Right common carotid artery plus branches (tissue), 1 donor: ENCODE measurements around the genes RFX1, ADGRL1 and ZNF333.

GRCh38 chr19:13934640-13935525 lies 3.3 kb downstream of the PODNL1 start:
- PRO-cap: no peak

GRCh38 chr19:13952800-13953841 lies 812 bp downstream of the DCAF15 start:
- PRO-cap: no peak

DNA sequence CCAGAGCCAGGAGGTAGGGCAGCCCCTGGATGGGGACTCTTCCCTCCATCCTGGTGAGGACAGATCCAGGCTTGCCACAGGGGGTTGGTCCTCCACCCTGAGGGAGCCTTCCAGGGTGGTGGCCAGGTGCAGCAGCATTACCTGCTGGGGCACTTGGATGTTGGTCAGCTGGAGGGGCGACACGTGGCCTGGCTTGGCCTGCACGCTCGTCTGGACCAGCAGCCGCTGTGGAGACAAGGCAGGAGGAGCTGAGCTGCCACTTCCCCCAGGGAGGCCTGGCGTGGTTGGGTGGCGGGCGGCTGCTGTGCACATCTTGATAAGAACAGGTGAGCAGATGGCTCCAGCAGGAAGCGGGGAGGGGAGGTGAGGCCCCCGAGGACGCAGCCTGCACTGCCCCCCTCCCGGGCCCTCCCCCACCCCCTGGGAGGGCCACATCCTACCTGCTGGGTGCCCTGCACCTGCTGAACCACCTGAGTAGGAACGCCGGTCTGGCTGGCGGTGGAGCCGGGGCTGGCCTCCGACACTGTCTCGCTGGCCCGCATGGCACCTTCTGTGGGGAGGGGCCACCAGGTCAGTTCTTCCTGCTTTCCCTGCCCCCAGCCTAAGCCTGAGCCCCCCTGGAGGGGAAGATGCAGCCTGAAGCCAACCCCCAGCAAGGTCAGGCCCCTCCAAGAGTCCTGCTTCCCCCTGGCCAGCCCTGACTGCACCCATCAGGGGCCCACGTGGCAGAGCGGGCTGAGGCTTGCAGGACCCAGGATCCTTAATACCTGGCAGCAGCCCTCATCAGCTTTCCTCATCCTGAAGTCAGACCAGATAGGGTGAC lies 22.9 kb downstream of the RFX1 start:
- PRO-cap: no peak

DNA sequence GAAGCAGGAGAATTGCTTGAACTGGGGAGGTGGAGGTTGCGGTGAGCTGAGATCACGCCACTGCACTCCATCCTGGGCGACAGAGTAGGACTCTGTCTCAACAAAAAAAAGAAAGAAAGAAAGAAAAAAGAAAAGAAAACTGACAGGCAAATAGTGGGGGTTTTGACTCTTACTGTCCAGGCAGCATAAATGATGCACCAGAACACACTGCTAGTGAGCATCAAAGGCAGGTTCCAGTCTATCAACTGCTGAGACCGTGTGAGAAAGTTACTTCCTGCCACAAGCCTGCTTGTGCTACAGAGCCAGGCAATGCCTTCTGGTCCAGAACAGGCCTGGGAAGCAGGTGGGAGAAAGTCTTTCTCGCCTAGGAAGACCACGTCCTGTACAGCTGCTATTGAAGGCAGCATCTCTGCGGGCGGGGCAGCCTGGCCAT lies 3.7 kb downstream of the RFX1 start:
- PRO-cap: no peak

DNA sequence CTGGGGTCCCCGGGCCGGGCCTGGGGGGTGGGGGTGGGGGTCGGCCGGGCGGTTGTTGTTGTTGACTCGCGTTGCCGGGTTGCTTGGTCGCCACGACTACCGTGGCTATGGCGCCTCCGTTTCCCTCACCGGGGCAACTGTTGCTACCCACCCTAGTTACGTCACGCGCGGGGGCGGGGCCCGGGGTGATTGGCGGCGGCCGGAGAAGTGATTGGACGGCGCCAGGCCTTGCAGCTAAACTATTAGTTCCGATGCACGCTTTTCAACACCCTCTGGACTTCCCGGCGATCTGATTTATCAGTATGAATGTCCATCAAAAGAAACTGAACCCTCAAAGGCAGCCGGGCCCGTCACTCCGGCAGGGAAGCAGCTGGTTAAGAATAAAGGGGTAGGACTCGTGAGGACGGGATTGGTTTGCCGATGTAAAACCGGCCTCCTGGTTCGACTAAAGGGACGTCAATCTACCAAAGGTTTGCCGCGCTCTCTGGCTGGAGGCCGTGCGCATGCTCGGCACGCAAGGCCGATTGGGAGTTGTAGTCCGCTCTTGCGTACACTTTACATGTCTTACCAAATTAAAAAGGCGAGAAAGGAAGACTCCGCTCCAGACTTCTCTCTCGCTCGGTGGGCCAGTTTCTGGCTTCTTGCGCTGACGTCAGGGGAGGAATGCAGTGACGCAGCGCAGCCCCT lies at the start of gene RFX1:
Gene RFX1, minus strand, starts transcription at position 139 of the 687 bp plus-strand sequence.
- PRO-cap: bidirectional peak, plus-strand start at position 483 of the sequence, minus-strand start at position 139 of the sequence; unidirectional peak, plus-strand start at position 570 of the sequence

GRCh38 chr19:14052666-14053706 lies 8.9 kb downstream of the PALM3 start:
- PRO-cap: no peak

GRCh38 chr19:14091075-14092065 lies 5.8 kb upstream of the C19orf67 start:
- PRO-cap: bidirectional peak, plus-strand start at chr19:14091212, minus-strand start at chr19:14090797; unidirectional peak, minus-strand start at chr19:14091650

GRCh38 chr19:14167437-14168225 lies 31.2 kb upstream of the ASF1B start:
- PRO-cap: unidirectional peak, minus-strand start at chr19:14167882

- PRO-cap: no peak
Observed at GRCh38 chr19:14205772-14206461, at the start of gene ADGRL1. Gene ADGRL1, minus strand, starts transcription at chr19:14206169.

GRCh38 chr19:14375134-14376274 lies 5.7 kb upstream of the ADGRE5 start:
- PRO-cap: bidirectional peak, plus-strand start at chr19:14375323, minus-strand start at chr19:14375187; bidirectional peak, plus-strand start at chr19:14375812, minus-strand start at chr19:14375730

- PRO-cap: no peak
Observed at GRCh38 chr19:14377783-14378314, 3.4 kb upstream of the ADGRE5 start.

- PRO-cap: no peak
Observed at GRCh38 chr19:14408238-14409008, 10.7 kb downstream of the DDX39A start.

- PRO-cap: no peak
Observed at GRCh38 chr19:14433915-14434353, 828 bp downstream of the PKN1 start.

GRCh38 chr19:14525584-14526379 lies 3.6 kb upstream of the TECR start:
- PRO-cap: no peak

- PRO-cap: no peak
Observed at GRCh38 chr19:14556481-14557156, 15.2 kb downstream of the NDUFB7 start.

DNA sequence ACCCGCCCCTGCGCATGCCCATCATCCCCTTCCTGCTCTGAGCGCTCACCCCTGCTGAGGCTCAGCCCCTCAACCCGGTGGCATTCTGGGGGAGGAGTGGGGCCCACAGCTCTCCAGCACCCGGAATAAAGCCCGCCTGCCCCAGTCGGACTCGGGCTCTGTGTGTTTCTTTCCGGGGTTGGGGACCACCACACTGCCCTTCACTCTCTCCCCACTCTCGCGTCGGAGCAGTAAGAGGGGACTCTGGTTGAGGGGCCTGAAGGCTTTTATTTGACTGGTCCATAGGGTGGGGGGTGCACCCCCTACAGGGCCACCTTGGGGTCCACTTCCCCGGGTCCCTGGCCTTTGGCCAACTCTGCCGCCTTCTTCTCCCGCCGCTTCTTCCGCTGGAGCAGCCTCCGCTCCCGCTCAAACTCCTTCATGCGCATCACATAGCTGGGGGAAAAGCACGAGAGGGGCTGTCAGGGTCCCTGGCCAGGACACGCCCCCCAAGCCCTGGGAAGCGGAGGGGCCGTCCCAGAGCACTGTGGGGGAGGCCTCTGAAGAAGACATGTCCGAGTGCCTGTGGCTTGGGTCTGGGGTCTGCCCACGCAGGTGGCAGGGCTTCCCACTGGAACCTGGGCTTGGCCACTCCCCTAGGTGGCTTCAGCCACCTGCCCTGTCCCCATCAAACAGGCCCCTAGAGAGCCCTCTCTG lies 5.9 kb downstream of the NDUFB7 start:
- PRO-cap: no peak

DNA sequence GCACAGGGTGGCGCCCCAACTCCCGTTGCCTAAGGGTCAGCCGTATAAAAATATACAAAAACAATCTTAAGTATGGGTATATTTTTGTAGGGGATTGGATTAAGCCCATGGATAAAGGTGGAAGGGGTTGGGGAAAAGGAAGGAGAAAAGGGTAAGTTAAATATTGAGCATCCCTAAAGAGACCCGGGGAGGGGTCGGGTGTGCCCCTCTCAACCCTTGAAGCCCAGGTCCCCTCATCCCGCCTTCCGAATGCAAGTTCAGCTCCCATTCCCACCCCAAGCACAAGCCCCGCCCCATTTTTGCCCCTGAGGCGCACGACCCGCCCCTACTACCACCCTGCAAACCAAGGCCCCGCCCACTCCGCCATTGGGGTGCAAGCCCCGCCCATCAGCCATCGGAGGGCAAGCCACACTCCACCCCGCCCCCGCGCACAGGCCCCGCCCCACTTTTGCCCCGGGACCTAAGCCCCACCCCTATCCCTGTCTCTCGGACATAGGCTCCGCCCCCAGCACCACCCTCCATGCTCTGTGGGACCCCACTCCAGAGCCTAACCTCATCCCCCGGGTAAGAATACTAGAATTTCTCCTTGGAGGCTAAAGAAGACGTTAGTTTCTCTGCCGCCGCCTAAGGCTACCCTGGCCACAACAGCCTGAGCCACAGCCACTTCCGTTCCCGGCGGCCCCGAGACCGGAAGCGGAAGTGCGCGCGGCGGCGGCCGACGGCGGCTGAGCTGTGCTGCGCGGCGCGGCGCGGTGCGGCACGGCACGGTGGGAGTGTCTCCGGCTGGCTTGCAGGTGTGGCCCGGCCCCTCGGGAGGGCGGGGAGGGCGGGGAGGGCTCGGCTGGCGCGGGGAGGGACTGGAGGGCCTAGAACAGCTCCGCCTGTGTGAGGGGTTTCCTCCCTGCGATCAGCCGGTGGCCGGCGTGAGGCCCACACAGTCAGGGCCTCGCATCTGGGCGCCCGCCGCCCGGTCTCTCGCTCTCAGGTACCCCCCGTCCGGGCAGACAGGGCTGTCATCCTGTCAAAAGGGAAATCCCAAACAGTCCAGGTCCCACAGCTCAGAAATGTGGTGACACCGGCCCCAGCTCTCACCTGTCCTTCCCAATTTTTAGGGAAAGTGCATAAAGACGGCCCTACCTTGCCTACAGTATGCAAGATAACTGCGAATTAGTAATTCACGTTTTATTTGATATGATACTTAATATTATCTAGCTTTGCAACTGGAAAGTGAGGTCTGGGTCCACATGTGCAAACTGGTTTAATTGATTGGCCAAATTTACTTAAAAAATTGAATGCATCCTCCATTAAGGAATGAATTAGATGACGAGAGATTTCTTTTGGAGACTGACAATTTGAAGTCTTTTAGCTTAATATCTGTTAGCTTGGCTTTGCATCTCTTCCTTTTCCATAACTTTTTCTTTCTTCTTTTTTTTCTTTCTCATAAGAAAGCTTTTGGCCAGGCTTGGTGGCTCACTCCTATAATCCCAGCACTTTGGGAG lies at the start of gene ZNF333:
Gene ZNF333, plus strand, starts transcription at position 692 of the 1,499 bp plus-strand sequence.
- PRO-cap: bidirectional peak, plus-strand start at position 711 of the sequence, minus-strand start at position 646 of the sequence

- PRO-cap: no peak
Observed at GRCh38 chr19:14763523-14764334, 14.6 kb downstream of the ADGRE2 start.

DNA sequence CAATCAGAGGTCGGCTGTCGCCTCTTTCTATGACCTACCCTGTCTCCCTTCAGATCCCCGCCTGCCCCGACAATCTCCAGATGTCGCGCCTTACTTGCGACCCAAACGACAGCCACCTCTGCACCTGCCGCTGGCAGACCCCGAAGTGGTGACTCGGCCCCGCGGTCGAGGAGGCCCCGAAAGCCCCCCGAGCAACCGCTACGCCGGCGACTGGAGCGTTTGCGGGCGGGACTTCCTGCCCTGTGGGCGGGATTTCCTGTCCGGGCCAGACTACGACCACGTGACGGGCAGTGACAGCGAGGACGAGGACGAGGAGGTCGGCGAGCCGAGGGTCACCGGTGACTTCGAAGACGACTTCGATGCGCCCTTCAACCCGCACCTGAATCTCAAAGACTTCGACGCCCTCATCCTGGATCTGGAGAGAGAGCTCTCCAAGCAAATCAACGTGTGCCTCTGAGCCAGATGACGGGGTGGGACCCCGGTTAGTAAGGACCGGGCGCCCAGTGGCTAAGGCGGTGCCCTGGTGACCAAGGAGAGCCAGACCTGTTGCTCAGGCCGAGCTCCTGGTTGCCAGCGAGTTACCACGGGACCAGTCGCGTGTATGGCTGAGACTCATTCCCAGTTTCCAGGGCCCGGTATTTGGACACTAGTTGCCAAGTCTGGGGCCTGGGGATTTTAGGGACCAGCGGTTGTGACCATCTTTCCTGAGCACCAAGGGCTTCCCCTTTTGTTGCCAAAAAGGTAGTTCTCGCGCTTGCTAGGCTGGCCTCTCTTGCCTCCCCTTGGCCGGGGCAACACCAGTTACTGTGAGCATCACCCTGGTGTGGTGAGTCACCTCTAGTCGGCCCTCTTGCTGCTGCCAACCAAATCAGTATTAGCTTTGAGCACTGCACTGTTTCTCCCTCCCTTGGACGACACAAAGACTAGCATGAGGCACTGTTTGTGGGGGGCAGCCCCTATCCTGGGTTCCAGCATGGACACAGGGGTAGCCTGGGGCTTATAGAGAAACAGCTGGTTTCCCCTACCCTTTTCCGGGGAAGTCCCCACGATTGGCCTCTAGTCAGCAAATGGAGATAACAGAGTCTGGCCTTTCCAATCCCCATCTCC lies 6.7 kb downstream of the SYDE1 start:
- PRO-cap: no peak

DNA sequence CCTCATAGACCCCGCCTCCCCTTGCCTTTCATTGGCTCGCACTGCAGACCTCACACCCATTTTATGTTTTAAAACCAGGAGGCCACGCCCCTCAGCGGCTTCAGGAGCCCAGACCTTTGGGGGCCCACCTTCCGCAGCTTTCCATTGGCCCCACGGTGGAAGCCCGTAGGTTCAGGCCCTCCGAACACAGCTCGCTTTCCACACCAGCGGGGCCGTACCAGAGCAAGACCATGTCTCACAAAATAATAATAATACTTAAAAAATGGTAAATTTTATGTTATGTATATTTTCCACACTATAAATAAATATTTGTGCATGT lies 222 bp upstream of the ILVBL start:
- PRO-cap: bidirectional peak, plus-strand start at position 94 of the sequence, minus-strand start outside the sequence